Hair follicle dermal papilla cell (primary cell): ENCODE measurements around the genes SCLY and HES6.

- CAGE, long polyA plus RNA = no peak
These were observed 7.5 kb upstream of the PRLH start for GRCh38 chr2:237558511-237559557.

GRCh38 chr2:237675382-237675902 lies 48.1 kb downstream of the LRRFIP1 start:
- CAGE, long polyA plus RNA = no peak

DNA sequence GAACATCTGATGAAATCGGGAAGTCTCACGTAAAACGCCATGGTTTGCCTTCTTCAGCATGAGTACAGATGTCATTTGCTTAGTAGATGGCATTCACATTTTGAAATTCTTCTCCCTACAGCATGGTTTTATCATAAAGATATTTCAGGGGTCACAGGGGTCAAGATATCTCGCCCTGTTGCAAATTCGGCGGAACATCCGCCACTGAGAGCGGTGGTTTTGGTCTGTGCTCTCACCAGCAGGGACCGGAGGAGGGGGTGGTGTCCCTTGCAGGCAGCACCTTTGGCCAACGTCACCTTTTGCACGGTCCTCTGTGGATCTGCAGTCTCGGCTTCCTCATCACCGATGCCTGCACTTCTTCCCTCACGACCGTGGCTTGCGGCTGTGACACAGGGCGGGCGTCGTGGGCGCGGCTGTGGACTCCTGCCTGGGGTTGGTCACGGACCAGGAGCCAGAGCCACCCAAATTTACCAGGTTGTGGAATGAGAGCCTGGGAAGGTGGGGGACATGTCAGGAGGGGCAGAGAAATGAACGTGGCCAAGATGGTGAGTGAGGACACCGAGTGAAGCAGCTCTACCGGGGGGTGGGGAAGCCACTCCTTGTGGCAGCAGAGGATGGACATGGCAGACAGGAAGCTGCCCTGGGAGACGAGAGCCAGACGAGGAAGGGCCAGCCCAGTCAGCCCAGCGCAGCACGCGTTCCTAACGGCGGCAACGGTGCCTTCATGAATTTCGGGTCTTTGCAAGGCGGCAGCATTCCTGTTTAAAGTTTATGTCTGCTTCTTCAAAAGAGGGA lies 84.0 kb downstream of the LRRFIP1 start:
- CAGE, long polyA plus RNA = no peak

DNA sequence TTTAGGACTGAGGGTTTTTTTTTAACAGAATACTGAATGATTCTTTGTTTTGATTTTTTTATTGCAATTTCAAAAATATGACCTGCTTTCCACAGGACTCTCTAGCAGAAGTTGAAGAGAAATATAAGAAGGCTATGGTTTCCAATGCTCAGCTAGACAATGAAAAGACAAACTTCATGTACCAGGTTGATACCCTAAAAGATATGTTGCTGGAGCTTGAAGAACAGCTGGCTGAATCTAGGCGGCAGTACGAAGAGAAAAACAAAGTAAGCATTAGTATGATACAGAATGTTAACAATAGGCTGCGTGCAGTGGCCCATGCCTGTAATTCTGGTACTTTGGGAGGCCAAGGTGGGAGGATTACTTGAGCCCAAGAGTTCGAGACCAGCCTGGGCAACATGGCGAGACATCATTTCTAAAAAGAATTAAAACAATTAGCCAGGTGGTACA lies 45.3 kb upstream of the RBM44 start:
- CAGE, long polyA plus RNA = no peak

DNA sequence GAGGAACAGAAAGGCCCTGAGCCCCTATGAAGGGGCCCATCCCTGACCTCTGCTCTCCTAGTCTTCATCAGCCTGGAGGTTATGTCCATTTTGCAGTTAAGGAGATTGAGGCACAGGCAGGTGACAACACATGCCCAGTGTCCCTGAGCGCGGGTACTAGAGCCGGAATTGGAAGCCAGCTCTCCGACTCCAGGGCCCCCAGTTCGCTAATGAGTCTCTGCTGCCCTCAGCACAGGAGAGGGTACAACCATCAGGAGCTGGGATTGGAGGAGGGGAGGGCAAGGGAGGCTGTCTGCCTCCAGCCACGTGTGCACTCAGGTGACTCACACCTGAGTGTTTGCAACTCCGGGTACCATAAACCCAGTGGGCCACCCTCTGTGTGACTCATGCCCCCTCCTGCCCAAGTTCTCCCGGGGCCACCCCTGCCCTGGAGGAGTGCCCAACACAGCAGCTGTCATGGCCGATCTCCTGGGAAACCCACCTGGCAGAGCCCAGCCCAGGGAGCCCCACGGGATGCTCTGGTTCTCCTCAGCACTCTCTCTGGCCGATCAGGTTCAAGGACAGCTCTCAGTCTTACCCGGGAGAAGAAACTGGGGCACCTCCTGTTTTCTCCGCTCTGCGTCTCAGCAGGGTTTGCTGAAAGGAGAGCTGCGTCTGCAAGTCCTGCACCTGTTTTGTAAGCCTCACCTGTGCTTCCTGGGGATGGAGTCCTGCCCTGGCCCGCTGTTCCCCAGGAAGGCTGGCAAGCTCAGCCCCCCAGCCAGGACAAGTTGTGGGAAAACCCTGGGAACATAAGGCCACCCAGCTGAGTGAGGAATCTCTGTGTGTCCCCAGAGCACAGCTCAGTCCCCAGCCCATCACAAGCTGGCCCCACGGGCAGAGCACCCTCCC lies 44.1 kb upstream of the UBE2F start:
- CAGE, long polyA plus RNA = no peak

DNA sequence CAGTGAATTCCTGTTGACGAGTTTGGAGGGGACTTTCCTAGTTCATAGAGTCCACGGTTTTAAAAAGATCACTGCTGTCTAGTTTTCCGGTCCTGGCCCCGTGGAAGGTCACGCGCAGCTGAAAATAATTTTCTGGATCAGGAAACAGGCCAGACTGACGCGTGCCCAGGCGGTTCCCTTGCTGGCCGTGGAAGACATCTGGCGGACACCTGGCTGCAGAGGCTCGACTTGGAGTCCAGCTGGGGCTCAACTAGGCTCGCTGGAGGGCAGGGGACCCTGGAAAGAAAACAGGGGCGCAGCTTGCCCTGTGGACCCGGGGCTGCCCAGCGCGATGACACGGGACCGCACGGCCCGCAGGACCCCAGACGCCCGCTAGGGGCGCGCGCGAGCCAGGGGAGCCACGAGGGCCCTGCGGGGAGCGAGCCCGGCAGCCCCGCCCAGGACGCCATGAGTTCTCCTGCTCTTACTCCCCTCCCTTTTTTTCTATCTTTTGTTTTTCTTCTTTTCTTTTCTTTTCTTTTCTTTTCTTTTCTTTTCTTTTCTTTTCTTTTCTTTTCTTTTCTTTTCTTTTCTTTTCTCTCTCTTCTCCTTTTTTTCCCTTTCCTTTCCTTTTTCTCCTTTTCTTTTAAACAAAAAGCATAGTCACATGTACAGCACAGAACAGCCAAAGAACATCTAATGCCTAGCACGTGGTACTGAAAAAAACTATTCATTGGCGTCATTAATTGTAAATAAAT lies 43.2 kb upstream of the UBE2F start:
- CAGE, long polyA plus RNA = no peak

- CAGE, long polyA plus RNA = no peak
These were observed at the start of gene SCLY for GRCh38 chr2:238060931-238061521. SCLY (plus strand) TSS chr2:238061001.

DNA sequence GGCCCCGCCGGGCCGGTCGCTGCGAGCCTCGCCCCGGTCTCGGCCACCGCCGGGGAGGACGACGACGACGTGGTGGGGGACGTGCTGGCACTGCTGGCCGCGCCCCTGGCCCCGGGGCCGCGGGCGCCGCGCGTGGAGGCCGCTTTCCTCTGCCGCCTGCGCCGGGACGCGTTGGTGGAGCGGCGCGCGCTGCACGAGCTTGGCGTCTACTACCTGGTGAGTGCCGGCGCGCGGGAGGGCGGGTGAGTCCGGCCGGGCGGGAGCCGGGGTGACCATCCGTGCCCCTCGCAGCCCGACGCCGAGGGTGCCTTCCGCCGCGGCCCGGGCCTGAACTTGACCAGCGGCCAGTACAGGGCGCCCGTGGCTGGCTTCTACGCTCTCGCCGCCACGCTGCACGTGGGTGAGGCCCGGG lies 5.0 kb downstream of the ERFE start:
- CAGE, long polyA plus RNA = no peak

DNA sequence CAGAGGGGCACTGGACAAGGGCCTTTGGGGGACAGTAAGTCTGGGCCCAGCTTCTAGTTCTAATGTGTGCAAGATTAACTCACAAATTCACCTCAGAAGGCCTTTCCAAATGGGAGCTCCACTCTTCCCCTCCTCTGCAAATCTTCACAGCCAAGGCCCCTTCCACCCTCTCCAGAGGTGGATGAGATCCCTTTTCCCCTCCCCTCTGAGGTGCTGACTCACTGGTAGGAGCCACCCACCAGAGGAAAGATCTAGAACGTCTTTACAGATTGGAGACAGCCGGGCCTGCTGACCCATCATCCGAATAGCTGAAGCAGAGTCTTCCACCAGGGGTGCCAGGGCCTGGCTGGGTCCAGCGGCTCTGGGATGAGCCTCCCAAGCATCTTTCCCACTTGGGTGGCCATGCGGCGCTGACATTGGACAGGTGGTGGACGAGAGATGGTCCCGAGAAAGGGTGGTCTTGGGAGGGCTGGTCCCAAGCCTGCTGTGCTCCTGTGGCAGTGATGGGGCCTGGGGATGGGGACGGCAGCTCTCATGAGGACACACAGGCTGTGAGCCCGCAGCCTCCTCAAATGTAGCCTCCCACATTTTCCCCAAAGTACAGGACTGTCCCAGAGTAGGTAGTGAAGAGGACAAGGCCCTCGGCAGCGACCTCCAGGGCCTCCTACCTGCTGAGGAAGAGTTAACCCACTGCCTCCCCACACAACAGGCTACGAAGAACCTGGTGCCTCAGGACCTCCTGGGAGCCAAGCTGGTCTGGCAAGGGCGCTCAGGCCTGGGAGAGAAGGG lies 9.1 kb downstream of the ERFE start:
- CAGE, long polyA plus RNA = no peak

DNA sequence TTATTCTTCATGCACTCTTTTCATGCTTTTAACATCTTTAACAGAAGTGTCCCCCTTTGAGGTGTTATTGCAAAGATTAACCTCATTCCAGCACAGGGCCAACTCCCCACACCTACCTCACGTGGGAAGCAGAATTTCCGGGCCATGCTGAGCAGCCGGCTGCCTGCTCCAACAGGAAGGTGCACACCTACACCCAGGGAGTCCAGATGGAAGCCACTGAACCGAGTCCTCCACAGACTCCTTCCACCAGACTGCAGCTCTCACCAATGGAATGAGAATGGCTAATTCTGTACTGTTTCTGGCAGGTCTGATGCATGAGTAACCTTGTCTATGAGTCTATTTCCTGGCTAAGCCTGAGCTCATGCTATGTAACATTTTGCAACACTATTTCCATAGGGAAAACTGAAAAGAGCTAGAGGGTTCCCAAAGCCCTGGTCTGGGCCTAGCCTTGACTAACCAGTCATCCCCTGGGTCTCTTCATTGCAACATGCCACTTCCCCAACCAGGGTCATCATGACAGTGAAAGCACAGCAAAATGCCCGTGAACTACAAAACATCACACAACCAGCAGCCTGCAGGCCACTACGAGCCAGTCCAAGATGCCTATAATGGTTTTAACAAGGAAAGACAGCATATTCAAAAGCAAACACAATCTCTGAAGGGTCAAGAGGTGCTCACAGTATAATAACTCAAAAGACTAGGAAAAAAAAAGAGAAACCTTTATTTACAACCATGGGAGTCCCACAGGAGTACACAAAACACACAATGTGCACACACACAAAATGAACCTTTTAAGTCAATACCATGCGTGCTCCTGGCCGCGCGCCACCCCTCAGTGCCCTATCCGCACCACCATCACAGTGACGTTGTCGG lies 11.2 kb downstream of the ERFE start:
- CAGE, long polyA plus RNA = no peak

GRCh38 chr2:238174596-238175334 lies 16.0 kb downstream of the ERFE start:
- CAGE, long polyA plus RNA = no peak

DNA sequence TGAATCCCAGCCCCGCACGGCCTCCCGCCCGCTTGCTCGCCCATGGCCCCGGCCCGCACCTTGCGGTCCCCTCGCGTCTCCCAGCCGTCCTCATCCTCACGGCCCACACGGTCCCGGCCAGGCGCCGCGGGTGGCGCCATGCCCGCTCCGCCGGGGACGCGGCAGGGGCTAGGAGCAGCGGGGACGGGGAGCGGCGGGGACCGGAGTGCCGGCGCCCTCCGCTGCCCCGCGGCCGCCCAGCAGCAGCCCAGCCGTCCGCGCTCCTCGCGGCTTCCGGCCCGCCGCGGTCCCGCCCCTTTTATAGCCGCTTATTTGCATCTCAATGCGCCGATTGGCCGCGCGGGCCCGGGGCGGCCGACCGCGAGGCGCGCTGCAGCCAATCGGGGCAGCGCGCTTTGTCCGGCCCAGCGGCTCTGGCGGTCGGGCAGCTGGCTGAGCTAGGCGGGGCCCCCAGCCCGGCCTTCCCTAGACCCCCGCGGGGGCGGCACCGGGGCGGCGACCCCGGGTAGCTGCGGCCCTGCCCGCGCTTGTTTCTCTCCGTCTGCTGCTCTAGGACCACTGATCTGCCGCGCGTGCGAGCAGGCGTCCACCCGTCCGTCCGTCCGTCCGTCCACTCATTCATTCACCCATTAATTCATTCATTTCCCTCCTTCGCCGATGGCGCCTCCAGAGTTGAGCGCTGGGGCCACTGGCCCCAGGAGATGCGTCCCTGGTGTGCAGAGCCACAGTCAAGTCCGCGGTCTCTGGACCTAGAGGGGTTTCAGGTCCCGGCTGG lies at the start of gene HES6:
TSS of gene HES6 (minus strand) at position 273 of the 775 bp plus-strand sequence.
- CAGE, long polyA plus RNA = no peak

GRCh38 chr2:238241131-238241893 lies 1.5 kb upstream of the HES6 start:
- CAGE, long polyA plus RNA = no peak

DNA sequence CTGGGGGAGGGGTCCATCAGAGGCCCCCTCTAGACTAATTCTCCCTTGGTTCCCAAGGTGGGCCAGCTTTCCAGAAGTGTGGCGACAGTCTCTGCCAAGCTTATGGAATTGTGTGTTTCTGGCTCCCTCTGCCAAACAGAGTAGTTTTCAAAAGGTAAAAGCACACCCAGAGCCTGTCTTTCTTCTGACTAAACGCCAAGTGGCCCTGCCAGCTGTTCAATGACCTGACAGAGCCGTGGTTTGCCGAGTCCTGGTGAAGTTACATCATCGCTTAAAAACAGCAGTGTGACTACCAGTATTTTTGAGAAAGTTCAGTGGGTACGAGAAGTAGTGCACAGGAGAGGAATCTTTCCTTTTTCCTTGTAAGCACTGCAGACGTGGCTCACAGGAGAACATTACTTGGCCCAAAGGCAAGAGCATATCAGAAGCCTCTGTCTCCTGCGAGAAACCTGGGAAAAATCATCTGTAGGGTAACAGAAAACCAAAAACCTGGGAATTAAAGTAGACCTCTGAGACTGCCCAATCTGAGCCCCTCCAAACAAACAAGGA lies 1.8 kb downstream of the PER2 start:
- CAGE, long polyA plus RNA = no peak

- CAGE, long polyA plus RNA = no peak
These were observed 12.2 kb upstream of the PER2 start for GRCh38 chr2:238300562-238301126.

DNA sequence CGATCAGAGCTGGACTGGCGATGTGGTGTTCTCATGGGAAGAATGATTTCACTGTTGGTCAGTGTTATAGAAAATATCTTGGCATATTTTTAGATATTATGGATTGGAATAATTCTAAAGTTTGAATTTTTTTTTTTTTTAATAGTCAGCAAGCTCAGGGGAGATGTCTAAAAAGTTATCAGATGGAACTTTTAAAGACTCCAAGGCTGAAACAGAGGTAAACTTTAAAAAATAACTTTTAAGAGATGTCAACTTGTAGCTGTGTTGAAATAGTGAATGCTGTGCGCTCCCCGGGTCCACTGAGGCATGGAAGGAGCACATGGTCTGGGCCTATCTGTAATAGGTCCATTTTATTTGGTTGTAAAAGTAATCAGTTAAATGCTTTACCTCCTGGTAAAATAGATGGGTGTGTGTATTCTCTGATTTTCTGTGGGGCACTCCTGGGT lies 12.4 kb downstream of the TRAF3IP1 start:
- CAGE, long polyA plus RNA = no peak

- CAGE, long polyA plus RNA = no peak
These were observed 49.0 kb downstream of the TRAF3IP1 start for GRCh38 chr2:238369302-238369795.

- CAGE, long polyA plus RNA = no peak
These were observed 45.1 kb upstream of the ASB1 start for GRCh38 chr2:238381491-238382071.

DNA sequence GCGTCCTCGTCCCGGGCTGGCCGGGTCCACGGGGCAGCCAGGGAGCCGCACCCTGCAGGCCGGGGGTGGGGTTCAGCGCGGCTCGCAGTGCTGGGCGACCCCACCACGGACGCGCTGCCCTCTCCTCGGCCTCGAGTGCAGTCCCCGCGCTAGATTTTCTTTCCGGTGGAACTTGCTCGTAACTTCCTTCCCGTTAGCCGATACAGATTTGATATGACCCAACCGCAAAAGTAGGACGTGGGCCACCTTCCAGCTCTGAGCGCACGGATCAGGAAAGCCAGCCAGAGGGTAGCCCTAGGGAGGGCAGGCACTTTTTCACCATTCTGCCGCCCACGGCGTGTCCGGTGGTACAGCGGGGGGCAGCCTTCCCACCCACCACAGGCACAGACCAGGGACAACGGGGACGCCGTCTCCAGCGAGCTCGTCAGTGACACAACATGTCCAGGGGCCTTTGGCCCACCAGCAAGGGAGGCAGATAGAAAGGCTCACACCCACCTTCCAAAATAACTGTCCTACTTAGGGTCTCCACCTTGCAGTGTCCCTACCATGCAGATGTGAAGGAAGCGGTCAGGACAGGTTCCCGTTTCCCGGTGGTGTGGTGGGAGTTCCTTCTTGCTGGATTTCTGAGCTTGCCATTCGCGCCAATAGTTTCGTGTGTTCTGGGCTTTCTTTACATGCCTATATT lies 614 bp downstream of the ASB1 start:
- CAGE, long polyA plus RNA = no peak

DNA sequence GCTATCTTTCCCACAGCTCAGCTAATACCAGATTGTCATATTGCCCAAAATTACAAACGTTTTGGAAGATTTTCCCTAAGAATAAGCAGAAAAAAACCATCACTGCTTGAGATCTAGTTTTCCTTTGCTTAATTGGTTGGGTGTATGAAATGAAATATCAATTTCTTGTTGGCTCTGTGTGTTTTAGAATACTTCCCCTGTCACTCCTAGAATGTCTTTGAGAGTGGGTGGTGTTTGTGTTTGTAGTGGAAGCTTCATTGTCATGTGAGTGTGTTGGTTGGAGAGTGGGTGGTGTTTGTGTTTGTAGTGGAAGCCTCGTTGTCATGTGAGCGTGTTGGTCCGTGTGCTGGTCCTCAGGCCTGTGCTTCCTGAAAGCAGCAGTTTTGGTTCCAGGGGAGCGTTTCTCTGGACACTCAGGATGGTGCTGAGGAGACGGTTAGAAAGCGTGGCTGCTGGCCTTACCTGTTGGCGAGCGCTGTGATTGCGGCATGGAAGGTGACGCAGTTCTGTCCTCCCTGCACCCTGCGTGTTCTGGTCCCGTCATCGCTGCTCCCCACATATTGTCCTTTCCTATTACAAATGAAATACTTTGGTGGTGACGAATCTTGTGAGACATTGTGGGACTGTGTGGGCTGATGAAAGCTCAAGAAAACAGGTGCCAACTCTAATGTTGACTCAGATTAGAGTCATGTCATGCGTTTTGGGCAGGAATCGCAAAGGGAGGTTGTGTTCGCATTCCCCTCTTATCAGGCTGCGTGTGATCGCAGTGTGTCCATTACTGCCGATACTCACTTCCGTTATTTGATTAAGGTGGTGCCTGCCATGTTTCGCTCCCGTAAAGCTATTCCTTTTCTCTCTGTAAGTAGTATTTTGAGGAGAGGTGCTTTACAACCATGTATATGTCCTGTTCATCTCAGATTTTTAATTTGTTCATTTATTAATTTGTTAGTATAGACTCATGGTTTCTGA lies 12.6 kb downstream of the ASB1 start:
- CAGE, long polyA plus RNA = no peak